ENCODE results near the genes ANKRD36C, STARD7 and LMAN2L.

DNA sequence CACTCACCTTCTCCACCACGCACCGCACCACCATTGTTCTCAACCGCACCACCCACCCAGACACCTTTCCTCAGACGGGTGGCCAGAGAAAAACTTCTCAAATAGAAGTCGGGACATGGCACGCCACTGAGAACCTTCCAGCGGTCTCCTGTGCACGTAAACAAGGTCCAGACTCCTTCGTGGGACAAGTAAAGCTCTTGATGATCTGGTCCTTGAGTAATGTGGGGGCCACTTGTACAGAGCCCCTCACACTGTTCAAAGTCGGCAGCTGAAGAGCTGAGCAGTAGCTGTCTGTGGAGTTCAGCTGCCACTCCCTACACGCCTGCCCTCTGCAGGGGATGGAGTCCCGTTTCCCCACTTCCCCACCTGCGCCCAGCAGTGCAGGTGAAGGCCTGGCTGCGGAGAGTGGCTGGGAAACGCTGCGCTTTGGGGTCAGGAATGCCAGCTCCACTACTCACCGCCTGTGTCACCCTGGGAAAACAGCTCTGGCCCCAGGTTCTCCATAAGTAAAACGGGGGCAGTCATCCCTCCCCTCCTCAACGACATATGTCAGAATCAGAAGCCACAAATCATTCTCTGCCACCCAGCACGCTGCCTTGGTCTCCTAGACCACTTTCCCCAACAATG lies 579 bp upstream of the FAHD2A start:
- PRO-cap = no peak
- RAMPAGE, long total RNA, 4 experiments = no peak in any of the 4 experiments

DNA sequence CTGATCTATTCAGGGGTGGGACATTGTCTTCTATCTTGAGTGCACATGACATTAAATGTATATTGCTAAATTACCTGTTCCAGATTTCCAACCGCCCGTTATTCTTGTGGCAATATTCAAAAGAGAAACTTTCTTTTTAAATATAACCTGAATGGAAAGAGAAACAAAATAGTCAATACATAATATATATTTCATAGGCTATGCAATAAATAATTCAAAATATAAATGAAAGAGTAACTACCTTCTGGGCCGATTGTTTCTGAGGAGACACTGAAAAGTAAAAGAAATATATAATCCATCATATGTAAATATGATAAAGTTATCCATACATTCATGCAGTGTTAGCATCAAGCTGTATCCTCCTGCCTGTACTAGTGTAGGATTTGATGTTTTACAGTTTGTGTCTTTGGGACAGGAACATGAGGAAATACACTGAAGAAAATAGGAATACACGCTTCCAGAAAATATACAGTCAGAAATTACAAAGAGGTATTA lies 109.3 kb downstream of the ANKRD36C start:
- PRO-cap = no peak
- RAMPAGE, long total RNA, 4 experiments = no peak in any of the 4 experiments

GRCh38 chr2:95991320-95992388 lies at the start of gene ANKRD36C:
TSS of gene ANKRD36C (minus strand) at chr2:95991824.
- PRO-cap = unidirectional peak, plus-strand start at chr2:95991566; unidirectional peak, minus-strand start at chr2:95992233
- RAMPAGE, long total RNA, 4 experiments = start-site peak on the minus strand in 2 of 4 experiments, at chr2:95991818-95992321 at its widest, 20 to 88 reads per replicate

GRCh38 chr2:96112495-96112846 lies 3.9 kb downstream of the ADRA2B start:
- PRO-cap = no peak
- RAMPAGE, long total RNA, 4 experiments = no peak in any of the 4 experiments

DNA sequence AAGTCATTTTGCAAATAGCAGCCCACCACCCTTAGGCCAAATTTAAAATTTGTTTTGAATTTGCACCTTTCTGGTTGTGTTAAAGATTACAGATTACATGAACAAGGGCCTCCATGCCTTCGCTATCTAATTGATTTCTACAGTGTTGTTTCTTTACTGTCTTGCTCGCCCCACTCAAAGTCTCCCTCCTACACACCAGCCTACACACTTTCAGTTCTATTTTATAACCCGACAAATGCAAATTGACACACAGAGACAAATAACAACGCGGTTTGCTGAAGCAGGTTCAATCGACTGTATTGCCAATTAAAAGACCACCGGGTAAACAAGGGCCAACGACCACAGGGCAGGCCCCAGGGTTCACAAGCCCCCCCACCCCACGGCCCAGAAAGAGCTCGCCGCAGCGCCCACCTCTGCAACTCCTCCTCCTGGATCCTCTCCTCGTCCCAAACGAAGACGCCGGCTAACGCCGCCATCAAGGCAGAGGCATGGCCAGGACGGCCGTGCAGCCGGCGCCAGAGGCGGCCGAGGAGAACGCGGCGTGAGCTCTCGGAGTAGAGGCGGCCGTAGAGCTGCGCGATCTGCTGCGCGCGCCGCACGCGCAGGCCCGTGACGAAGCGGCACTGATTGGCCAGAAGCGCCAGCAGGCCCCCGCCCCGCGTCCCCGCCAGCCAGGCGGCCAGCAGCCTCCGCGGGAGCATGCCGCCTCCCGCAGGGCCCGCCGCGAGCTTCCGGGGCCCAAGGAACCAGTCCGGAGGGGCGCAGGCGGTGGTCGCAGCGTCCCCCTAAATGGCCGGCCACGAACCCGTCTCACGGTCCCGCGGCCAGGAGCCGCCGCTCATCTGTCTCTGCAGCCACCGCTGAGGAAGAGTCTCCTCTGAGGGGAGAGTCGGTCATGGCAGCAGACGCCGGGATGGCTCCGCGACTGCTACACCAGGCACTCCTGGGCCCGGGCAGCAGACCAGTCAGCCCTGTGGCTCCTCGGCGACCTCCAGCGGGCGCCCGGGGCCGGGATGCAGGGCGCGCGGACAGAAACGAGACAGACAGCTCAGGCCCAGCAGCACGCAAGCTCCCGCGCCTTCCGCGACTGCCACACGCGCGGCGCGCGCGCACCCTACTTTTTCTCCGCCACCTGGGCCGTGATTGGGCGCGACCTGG lies at the start of gene STARD7:
Gene STARD7, minus strand, starts transcription at position 1,094 of the 1,158 bp plus-strand sequence.
- PRO-cap = bidirectional peak, plus-strand start at position 674 of the sequence, minus-strand start at position 574 of the sequence; bidirectional peak, plus-strand start outside the sequence, minus-strand start at position 1,094 of the sequence
- RAMPAGE, long total RNA, 4 experiments = start-site peak on the plus strand in 2 of 4 experiments, centred at positions 671 to 672 of the sequence, 21 to 53 reads per replicate; start-site peak on the minus strand in 4 of 4 experiments, centred at positions 562 to 1,105 of the sequence, 87 to 593 reads per replicate

DNA sequence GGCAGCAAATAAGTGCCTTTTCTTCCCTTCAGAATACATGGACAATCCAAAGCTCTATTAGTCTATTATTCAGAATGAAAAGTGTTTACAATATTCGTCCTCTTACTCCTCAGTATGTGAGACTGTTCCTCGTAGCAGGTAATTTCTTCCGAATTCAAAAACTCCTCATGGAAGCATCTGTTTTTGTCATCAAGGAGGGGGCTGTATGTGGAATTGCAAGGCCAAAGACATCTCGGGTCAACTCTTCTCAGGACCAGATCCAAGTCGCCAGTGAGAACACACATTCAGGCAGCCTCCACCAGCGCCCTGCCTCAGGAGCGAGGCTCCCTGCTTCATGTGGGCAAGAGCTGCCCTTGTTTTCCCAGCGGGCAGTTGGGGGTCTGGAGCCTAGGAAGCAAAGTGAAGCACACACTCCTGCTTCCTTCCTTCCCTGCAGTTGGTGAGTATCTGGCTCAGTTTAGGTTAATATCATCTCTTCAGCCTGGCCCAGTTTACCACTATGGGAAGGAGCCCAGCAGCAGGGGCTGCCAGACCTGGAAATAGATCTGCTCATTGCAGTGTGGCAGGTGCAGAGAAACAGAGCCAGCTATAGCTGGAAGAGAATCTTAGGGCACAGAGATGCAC lies 25.4 kb downstream of the TMEM127 start:
- PRO-cap = no peak
- RAMPAGE, long total RNA, 4 experiments = no peak in any of the 4 experiments

- PRO-cap = no peak
- RAMPAGE, long total RNA, 4 experiments = no peak in any of the 4 experiments
These were observed 12.4 kb downstream of the TMEM127 start for GRCh38 chr2:96253358-96253809.

DNA sequence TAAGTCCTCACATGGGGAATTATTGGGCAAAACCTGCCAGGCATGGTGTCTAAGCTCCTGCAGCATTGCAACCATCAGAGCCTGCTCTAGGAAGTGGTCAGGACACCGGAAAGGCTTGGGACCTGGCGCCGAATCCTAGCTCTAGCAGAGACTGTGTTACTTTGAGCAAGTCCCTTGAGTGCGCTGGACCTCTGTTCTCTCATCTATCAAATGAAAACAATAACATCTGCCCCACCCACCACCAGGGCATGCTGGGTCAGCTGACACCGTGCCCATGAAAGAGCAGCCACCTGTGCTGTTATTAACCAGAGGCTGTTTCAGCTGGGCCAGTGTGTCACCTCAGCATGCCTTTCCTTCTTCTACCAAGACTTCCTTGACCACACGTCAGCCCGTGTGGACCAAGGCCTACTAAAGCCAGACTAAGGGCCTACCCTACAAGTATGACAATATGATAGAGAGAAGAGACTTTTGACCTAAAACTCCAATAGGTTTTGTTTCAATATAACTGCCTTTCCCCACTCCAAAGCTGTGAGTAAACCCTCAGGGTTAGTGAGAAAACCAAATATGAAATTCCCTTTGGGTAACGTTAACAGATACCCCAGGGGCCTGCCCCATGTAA lies 6.1 kb downstream of the TMEM127 start:
- PRO-cap = no peak
- RAMPAGE, long total RNA, 4 experiments = no peak in any of the 4 experiments

DNA sequence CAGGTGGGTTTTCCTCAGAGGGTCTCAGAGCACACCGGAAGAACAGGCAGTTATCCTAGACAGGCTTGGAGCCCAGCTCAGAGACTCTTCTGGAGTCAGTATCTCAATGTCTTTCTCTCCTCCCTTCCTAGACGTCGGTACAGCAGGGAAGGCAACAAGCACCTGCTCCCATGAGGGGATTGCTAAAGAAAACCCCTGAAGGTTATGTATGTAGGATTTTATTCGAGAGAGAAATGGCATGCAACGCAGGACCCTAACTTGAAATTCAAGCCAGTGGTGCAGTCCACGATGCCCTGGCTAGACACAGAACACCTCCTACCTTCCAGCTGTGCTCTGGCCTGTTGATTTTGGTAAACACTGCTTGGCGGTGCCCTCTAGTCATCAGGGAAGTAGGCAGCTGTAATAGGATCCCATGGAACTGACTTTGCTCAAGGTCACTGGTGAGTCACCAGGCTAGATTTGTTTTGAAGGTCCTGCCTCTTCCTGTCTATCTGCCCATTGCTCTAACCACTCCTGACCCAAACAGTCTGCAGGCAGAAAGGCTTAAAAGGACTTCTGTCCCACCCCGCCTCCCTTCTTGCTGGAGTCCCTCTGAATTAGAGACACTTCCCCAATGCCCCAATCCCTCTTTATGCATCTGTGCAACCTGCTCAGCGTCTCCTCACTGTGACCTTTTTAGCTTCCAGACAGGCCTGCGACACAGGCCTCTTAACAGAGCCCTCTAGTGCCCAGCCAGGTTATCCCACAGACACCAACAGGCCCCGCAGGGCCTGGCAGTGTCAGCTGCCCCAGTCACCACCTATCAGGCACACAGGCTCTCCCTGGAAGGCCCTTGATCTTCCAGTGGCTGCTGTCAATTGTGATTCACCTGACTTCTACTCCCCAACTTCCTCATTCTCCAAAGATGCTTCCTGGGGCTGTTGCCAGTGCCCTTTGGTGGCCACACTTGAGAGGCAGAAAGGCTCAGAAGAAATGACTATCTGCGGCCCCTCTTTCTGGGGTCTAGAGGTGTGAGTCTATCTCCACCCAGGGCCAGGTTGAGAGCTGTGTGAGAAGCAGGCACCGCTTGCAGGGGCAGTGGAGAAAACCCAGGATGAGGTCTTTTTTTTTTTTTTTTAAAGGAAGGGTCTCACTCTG lies 5.3 kb downstream of the TMEM127 start:
- PRO-cap = bidirectional peak, plus-strand start at position 494 of the sequence, minus-strand start at position 349 of the sequence
- RAMPAGE, long total RNA, 4 experiments = no peak in any of the 4 experiments

GRCh38 chr2:96287284-96287590 lies 18.1 kb downstream of the SNRNP200 start:
- PRO-cap = no peak
- RAMPAGE, long total RNA, 4 experiments = no peak in any of the 4 experiments

DNA sequence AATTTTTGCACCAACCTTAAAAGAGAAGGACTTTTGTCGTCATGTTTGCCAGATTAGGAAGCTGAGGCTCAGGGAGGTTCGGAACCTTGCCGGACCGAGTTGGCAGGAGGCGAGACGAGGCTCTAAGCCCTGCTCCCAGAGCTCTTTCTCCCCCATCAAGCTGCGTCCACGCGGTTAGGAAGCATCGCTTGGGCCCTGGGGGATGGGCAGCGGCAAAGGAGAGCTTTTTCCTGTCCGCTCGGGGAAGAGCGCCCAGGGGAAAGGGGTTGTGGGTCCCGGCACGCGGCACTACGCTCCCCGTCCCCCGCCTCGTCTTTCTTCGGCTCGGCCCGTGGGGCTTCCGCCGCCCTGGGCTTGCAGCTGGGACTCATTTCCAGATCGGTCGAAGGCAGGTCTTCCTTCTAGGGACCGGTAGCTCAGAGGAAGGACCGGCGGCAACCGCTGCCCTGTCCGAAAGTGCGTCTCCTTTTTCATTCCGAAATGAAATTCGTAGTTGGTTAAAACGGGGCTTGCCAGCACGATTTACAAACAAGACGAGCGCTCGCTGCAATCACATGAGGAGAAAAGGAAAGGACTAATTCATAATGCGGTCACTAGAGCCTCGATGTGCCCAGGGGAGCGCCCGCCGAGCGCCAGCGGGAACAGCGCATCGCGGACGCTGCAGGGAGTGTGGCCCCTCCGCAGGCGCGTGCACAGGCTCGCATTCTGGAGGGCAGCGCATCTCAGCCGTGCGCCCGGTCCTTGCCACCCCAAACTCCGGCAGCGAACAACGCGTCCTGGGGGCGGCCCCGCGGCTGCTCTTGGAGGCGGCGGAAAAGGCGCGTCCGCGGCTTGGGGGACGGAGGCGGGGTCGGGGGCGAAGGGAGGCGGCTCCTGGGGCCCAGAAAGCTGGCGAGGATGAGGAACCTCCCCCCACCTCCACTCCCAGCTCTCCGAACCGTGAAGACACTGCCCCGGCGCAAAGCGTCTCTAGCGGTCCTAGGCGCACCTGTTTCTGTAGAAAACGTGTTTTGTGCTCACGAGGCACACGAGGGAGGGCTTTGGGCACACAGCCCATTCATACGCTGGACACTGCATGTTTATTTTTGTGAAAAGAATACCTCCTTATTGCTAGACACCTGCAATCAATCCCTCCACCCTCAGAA lies 3.6 kb upstream of the ITPRIPL1 start:
- PRO-cap = unidirectional peak, minus-strand start at position 768 of the sequence
- RAMPAGE, long total RNA, 4 experiments = start-site peak on the minus strand in 1 of 4 experiments, centred at position 773 of the sequence, 6 reads per replicate

DNA sequence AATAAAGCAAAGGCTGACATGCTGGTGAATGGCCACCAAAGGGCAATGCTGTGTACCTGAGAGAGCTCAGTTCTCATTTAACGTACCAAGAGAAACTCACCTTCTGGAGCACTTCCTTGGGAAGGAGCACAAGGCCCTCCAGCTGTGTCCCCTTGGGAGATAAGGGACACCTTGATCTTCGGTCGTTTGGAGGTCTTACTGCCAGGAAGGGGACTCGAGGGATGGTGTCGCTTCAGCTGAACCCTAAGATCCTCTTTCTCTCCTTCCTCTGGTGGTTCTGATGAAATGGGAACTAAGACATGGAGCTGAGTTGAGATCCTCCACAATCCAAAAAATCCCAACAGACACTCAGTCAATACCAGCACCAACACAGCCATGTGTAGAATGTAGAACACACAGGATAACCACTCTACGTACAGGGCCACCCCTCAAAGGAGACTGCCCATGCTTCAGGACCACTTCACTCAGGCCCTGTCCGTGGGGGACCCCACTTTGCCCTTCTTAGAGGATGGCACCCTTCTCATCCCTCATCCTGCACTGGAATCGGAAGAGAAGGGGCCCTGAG lies 32.8 kb downstream of the KANSL3 start:
- PRO-cap = no peak
- RAMPAGE, long total RNA, 4 experiments = no peak in any of the 4 experiments

DNA sequence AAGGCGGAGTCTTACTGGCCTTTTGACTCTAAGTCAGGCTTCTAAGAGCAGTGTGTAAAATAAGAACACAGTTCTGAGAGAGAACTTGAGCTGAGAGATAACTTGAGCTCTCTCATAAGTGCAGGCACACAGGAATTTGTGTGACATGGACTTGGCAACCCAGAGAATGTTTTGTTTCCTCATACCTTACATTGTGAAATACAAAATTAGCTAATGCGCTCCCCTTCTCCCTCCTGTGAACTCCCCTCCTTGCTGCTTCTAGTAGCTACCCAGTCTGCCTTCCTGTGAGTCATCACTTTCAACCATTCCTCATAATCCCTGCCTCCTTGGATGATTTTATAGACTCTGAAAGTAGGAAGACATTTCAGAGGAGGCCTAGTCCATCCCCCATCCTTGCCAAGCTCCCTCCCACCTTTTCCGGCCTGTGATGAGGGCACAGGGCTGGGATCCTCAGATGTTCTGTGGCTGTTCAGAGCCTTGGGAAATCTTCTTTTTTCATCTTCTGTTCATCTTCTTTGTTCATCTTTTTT lies 22.6 kb downstream of the FER1L5 start:
- PRO-cap = no peak
- RAMPAGE, long total RNA, 4 experiments = no peak in any of the 4 experiments

DNA sequence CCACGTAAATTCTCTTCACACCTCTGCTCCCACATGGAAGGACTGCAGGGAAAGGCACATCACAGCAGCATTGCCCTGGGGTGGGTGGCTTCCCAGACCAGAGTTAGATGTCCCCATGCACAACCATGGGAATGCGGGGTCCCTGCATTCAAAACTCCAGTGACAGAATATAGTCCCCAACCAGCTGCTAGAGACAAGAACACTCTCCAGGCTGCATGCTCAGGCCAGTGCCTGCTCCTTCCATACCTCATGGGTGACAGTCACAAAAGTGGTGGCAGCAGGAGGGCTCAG lies 33.0 kb downstream of the LMAN2L start:
- PRO-cap = no peak
- RAMPAGE, long total RNA, 4 experiments = no peak in any of the 4 experiments

DNA sequence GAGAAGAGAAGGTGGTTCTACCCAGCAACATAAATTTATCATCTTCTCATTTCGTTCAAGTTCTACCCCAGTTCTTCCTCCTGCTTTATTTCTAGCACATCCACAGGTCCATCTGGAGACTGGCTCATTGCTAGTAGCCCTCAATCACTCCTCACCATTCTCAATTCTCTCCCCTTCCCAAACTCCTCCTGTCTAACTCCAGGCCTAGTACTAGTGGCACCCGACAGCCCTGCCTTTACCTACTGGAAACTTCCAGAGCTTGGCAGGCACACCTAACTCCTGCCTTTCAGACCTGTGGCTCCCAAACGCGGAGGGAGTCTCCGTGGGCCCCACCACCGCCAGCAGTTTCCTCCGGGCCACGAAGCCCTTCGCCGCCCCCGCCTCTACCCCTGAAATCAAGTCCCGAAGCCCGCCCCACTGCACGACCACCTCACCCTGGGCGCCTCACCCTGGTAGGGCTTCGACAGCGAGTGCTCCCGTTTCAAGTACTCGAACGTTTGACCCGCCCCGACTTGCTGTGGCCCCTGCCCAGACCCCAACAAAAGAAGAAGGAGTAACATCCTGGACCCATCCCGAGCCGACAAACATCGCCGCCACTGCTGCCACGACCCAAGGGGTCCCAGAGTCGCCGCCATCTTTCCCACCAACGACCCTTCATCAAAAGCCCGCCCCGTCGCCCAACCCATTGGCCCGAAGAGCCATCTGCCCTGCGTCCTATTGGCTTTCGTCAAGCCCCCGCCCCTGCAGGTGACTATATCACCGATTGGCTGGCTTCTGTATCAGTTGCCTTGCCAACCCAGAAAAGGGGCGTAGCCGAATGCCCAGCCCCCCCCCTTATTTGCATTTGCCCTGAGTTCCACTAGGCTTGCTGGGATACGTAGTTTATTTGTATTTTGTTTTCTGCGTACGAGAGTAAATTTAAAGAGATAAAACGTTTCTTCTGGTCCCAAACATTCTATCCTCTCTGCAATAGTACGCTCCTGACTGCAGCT lies at the start of gene LMAN2L:
Gene LMAN2L, minus strand, starts transcription at position 659 of the 992 bp plus-strand sequence.
- PRO-cap = bidirectional peak, plus-strand start at position 949 of the sequence, minus-strand start at position 659 of the sequence
- RAMPAGE, long total RNA, 4 experiments = start-site peak on the minus strand in 2 of 4 experiments, centred at positions 647 to 661 of the sequence, 50 to 91 reads per replicate

GRCh38 chr2:96759347-96759948 lies 1.3 kb upstream of the CNNM4 start:
- PRO-cap = no peak
- RAMPAGE, long total RNA, 4 experiments = no peak in any of the 4 experiments

GRCh38 chr2:96792655-96793222 lies 23.3 kb upstream of the CNNM3 start:
- PRO-cap = no peak
- RAMPAGE, long total RNA, 4 experiments = no peak in any of the 4 experiments

GRCh38 chr2:96899481-96899825 lies 29.6 kb upstream of the SEMA4C start:
- PRO-cap = no peak
- RAMPAGE, long total RNA, 4 experiments = no peak in any of the 4 experiments

GRCh38 chr2:96906504-96907790 lies 37.1 kb upstream of the SEMA4C start:
- PRO-cap = bidirectional peak, plus-strand start at chr2:96906897, minus-strand start at chr2:96906856; bidirectional peak, plus-strand start at chr2:96906958, minus-strand start at chr2:96906952; bidirectional peak, plus-strand start at chr2:96907344, minus-strand start at chr2:96907202; bidirectional peak, plus-strand start at chr2:96907688, minus-strand start at chr2:96907565
- RAMPAGE, long total RNA, 4 experiments = start-site peak on the minus strand in 3 of 4 experiments, at chr2:96907099-96907242 at its widest, 7 to 23 reads per replicate

DNA sequence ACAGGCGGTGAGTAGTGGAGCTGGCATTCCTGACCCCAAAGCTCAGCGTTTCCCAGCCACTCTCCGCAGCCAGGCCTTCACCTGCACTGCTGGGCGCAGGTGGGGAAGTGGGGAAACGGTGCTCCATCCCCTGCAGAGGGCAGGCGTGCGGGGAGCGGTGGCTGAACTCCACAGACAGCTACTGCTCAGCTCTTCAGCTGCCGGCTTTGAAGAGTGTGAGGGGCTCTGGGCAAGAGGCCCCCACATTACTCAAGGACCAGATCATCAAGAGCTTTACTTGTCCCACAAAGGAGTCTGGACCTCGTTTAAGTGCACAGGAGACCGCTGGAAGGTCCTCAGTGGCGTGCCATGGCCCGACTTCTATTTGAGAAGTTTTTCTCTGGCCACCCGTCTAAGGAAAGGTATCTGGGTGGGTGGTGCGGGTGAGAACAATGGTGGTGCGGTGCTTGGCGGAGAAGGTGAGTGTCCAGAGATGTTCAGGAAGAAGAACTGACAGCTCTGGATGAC lies 666 bp upstream of the FAHD2B start:
- PRO-cap = no peak
- RAMPAGE, long total RNA, 4 experiments = no peak in any of the 4 experiments